Panc1 (cell line): ENCODE measurements around the genes POU4F3 and SPINK13.

GRCh38 chr5:145949017-145949604 is 12.7 kb downstream of the SH3RF2 start:
- RRBS, 2 experiments = no CpG with 5 or more reads among the region's 9 CpGs

- RRBS, 2 experiments = no CpG with 5 or more reads among the region's 4 CpGs
These were observed 70.9 kb downstream of the SH3RF2 start for GRCh38 chr5:146007219-146007768.

- RRBS, 2 experiments = 28 to 32% methylated on average over 9 of the region's 41 CpGs
These were observed at the start of gene POU4F3 for GRCh38 chr5:146338681-146339198. TSS of gene POU4F3 (plus strand) at chr5:146338839.

DNA sequence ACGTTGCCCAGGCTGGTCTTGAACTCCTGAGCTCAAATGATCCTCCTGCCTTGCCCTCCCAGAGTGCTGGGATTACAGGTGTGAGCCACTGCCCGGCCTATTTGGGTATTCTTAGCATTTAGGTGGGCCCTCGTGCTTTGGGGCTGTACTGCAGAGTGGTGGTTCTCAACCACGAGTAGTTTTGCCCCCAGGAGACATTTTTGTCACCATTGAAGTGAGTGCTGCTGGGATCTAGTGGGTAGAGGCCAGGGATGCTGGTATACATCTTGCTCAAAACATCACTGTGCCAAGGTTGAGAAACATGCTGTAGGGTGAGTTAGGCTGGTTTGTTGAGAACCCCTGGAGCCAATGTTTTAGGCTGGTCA is 24.8 kb downstream of the GPR151 start:
- RRBS, 2 experiments = no CpG with 5 or more reads among the region's 4 CpGs

- RRBS, 2 experiments = no CpG with 5 or more reads among the region's 2 CpGs
These were observed 40.7 kb upstream of the PPP2R2B start for GRCh38 chr5:146919156-146919771.

GRCh38 chr5:147055789-147056338 is 177.3 kb upstream of the PPP2R2B start:
- RRBS, 2 experiments = no CpG with 5 or more reads among the region's 8 CpGs

- RRBS, 2 experiments = no CpG with 5 or more reads among the region's 5 CpGs
These were observed 63.4 kb downstream of the DPYSL3 start for GRCh38 chr5:147446382-147446988.

GRCh38 chr5:147553774-147554088 is 43.9 kb upstream of the DPYSL3 start:
- RRBS, 2 experiments = no CpG with 5 or more reads among the region's 5 CpGs

GRCh38 chr5:147780746-147781433 is 1.6 kb downstream of the JAKMIP2 start:
- RRBS, 2 experiments = no CpG with 5 or more reads among the region's 4 CpGs

DNA sequence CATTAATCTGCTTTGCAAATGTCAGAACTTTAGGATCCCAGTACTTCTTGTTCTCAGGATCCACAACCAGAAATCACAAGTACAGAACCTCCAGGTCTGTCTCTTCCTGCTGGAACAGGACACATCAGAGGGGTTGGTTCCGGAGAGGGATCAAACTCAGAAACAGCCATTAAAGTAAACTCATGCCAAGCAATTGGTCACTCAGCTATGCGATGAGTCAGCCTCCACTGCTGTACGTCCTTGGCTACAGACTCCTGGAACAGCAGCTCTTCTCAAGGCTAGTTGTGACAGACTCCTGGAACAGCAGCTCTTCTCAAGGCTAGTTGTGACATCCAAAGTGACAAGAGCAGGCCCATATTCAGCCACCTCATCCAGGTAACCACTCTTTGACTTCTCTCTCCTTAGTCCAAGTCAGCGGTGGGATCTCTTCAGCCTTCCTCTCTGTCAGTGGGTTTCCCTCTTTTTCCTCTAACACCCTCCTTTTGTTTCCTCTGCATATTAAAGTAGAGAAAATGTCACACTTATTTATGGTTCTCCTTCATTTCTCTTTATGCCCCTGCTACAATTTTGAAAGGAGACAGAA is at the start of gene SPINK13:
SPINK13 (plus strand) TSS at position 281 of the 583 bp plus-strand sequence.
- RRBS, 2 experiments = no CpG with 5 or more reads among the region's 4 CpGs

DNA sequence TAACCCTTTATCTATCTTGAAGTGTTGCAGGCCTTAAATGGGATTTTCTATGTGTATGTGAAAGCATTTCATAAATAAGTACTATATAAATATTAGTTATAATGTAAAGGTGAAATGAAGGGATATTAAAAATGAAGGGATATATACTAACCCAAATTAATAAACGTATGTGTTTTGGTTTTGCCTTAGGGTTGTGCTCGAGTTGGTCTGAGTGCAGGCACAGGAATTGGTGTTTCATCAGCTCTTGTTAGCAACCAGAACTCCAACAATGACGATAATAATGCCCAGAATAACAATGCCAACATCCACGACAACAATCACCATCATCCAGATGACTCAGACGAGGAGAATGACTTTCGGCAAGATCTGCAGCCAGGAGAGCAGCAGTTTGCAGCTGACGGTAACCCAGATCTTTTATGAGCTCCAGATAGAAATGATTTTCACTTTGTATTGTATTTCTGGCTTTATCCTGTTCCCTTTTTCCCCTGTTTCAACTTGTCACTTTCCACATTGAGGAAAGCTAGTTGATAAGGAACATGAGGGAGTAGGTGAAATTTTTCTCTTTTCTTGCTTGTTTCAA is 33.1 kb downstream of the FBXO38 start:
- RRBS, 2 experiments = no CpG with 5 or more reads among the region's 7 CpGs

DNA sequence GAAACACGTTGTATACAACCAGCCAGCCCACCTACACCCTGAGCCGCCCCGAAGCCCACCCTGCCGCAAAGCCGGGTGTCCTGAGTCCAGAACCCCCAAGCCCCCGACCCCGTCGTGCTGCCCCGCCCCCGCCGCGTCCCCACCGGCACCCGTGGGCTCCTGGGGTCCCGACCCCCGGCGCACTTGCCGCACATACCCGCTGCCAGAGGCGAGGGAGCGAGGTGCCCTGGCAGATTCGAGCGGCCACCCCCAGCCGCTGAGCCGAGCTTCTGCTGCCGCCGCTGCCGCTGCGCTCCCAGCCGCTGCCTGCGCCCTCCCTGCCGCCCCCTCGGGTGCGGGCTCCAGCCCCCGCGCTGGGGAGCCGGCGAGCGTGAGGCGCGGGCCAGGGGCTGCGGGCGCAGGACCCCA is 457 bp downstream of the HTR4 start:
- RRBS, 2 experiments = 3 to 5% methylated on average over 16 of the region's 43 CpGs

DNA sequence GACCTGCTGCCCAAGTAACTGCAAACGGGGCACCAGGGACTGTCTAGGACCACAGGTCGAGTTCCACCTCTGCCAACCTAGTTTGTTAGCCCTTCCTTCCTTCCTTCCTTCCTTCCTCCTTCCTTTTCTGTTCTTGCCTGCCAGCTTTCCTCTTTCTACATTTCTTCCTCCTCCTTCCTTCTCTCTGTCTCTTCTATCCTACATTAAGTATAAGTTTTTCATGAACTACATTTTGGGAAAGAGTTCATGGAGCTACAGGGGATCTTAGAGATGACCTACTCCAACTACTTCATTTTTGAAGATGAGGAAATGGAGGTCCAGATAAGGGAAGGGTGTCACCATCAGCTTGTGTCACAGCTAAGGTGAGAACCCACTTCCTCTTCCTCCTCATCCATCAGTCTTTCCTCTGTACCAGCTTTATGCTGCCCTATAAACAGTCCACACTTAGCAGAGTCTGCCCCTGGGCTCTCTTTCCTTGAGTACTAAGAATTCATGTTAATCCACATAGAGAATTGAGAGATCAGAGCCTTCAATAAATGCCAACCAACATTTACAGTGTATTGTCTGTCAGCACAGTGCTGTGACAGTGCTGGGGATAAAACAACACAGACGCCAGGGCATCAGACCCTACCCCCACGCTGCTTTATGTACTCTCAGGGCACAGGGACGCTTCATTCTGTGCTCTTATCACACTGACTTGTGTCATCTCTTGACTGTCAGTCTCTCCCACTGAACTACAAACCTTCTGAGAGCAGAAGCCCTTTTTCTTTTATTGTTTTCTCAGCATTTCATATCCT is 22.0 kb downstream of the ADRB2 start:
- RRBS, 2 experiments = no CpG with 5 or more reads among the region's 5 CpGs

DNA sequence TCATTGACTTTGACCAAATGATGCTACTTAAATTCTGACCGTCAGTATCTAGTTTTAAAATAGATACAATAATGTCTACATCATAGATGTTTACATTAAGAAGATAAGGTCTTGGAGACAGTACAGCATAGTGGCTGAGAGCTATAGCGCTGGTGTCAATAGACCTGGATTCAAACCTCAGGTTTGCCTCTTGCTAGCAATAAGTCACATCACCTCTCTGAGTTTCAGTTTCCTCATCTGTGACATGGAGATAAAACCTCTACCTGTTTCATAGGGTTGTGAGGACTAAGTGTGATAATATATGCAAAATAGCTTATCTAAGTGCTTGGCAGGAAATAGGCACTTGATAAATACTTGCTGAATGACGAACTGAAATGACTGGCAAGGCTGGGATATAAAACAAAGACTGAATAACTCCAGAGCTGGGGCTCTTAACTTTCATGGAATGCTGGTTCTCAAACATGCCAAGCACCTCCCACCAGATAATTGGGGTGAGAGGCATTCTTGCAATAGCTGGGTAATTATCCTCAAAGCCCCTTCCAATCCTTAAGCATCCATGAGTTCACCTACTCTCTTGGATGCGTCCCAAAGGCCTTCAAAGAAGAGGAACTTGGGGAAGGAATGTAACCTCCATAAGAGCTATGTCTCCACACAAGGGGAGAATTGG is 87.5 kb downstream of the ADRB2 start:
- RRBS, 2 experiments = no CpG with 5 or more reads among the region's 4 CpGs

GRCh38 chr5:148924716-148925263 is 98.4 kb downstream of the ADRB2 start:
- RRBS, 2 experiments = no CpG with 5 or more reads among the region's 5 CpGs

DNA sequence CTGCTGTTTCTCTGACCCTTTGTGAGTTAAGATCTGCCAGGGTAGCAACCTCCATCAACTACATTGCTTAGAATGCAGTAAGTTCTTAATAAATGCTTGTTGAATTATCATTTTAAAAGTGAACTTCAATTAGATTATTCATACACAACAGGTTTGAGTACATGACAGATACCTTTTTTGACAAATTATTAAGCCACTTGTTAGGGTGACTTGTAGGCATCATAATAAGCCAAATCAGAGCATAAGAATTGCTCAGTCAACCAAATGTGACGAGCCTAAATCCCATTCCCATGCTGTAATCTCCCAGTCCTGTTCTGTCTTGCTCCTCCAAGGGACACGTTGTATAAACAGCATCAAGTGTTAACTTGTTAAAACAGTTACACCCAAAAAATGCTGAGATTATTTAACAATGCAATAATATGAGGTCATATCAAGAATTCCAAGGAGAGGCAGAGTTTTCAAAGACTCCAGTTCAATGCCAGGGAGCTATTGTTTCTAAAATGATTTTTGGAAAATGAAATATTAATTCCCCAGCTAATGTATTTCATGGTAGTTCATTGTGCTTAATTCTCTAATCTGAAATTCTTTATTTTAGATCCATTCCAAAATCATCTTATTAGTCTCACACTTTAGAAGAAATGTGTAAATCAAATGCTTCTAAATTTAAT is 76.2 kb downstream of the SH3TC2 start:
- RRBS, 2 experiments = no CpG with 5 or more reads among the region's 2 CpGs

DNA sequence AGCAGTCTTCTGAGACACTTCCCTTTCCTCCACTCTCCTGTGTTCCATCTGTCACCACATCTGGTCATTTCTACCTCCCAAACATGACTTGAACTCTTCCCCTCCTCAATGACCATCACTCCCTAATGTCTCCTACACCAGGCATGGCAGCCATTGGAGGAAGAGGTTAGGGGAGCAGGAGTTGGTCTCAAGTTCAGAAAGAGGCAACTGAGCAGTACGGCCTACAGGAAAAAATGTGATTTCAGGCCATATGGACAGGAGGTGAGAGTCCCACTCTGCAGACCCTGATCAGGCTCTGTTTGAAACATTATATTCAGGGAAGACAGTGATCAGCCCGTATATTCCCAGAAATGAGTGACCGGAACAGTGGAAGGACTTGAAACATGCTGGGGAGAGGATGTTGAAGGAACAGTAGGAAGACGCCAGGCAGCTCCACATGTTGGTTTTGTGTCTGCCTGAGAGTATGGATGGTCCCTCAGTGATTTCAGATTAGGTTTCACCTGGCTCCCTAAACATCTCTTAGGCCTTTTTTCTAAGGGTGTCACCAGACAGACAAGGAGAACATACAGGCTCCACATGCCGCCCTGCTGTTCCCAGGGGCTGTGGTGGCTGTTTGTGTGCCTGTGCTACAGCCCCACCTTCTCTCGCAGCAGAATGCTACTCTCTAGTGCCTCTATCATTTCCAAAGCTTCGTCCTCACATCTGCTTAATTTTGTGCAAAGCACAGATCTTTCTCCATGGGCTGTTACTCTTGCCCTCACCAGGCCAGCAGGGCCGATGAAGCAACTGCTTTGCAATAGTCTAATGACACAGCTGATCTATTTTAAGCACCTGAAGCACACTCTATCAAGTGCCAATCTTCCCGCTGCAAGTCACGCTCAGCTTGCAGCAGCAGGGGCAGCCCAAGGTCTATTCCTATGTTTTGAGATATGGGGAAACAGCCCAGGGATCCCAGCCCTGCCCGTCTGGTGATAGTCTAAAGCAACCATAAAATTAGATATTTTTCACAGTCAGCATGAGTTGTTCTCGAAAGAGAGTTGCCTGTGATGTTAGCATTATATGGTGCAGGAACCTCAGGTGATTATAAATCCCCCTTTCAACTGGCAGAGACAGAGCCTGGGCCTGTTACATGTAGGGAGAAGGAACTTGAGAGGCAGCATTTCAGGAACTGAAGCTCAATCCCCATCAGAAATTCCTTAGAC is 12.4 kb downstream of the ABLIM3 start:
- RRBS, 2 experiments = no CpG with 5 or more reads among the region's 12 CpGs

GRCh38 chr5:149272270-149272668 is 610 bp downstream of the AFAP1L1 start:
- RRBS, 2 experiments = 0 to 14% methylated on average over 1 of the region's 19 CpGs

GRCh38 chr5:149304230-149304867 is 32.7 kb downstream of the AFAP1L1 start:
- RRBS, 2 experiments = no CpG with 5 or more reads among the region's 11 CpGs

- RRBS, 2 experiments = no CpG with 5 or more reads among the region's 6 CpGs
These were observed 9.8 kb upstream of the GRPEL2 start for GRCh38 chr5:149335394-149335919.